Choroid plexus epithelial cell (primary cell): ENCODE measurements around a stretch of chr6.

DNA sequence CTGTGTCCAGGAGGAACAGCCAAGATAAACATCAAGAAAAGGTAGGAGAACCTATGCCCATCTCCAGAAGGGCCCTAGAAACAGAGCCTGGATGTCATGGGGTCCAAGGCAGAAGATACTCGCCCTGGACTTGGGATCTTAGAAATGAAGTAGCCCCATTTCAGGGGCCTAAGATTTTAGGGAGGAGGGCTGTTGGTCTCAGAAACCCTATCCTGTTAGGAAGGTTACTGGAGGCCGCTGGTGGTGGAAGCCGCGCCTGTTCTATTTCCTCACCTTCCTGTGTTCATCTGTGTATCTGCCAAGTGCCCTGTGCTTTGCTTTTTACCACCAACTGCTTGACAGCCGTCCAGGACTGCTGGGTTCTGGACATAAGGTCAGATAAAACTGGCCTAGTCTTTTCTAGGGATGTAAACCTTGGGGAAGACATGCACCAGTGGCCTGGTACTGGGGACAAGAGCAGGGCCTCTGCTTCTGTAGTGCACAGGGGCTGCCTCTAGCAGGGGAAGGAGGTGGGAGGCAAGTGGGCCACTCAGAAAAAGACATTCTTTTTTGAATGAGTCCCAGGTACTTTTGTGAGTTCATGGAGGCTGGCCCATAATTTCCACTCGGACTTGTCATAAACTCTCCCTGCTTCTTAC, 178.6 kb downstream of the ARID1B start:
- RRBS: no CpG with 5 or more reads among the region's 6 CpGs

DNA sequence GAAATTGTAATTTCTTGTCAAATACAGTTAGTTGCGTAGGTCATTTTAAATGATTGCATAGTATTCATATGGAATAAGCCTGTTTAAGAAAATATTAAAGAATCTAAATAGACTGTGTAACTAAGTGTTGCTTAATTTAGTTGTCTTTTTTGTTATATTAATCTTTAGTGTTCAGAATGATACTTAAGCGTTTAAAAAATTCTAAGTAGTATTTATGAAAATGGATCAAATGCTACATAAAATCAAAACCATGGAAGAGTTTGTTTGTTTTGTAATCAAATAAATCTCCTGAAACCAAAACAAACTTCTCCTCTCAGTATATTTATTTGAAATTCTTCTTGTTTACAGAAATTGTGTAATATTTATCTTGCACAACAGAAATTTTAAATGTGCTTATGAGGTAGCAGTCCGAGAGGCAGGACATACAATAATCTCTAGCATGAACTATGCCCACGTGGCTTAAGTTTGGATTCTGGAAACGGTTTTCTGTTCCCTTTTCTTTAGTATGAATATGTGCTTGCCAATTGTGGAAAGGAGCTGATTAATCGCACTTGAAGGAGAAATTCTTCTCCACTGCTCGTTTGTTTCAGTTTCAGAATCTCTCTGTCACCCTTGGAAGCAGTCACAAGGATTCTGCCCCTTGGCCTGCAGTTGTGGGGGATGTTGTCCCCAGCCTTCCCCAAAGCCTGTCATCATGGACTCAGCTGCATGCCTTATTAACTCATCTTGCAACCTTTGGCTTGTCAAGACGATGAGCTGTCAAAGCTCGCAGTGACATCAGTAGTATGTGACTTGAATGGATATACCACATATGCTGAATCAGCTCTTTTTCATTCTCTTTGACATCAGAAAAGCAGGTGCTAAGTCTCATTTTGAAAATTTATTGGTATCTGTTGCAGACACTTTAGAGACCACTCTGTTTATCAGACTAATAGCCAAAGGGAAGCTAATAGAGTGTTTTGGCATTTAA, 186.5 kb downstream of the ARID1B start:
- RRBS: no CpG with 5 or more reads among the region's 9 CpGs

DNA sequence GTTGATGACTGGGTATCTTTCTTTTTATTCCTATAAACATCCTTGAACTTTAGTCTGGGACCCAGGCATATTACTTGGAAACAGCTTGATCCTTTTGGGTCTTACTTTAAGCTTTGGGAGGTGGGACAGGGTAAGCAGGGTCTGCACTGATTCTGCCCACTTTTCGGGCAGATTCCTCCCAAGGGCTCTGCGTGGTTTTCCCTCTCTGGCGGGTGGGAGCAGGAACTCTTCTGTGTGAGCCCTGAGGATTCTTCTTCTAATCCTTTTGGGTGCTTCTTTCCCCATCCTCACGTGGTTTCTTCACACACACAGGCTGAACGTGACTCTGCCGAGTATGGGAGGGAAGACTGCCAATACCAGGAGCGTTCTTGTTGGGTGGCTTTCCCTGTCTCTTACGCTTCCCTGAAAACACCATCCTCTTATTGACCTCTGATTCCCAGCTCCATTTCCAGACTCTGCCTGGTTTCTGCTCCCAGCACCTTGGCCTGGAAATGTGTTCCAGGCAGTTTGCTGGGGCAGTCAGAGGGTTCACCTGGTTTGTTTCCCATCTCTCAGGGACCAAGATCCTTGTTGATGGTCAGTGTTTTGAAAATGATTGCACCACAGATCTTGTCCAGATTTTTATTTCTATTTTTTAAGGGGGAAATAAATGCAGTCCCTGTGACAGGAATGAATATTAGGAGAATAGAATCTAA, 200.7 kb downstream of the ARID1B start:
- RRBS: no CpG with 5 or more reads among the region's 8 CpGs

DNA sequence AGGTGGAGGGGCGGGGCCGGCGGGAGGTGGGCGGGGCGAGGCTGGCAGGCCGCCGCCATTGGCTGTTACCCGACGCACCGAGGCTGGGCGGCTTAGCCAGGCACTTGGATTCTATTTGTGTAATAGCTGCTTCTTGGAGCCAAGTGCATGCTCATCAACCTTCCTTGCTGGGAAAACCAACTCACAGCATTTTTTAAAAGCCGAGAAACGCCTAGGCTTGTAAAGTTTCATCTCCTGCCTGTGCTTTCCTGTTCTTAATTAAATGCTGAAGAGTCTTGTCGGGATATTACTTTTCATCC, 244.9 kb downstream of the ARID1B start:
- RRBS: no CpG with 5 or more reads among the region's 14 CpGs

DNA sequence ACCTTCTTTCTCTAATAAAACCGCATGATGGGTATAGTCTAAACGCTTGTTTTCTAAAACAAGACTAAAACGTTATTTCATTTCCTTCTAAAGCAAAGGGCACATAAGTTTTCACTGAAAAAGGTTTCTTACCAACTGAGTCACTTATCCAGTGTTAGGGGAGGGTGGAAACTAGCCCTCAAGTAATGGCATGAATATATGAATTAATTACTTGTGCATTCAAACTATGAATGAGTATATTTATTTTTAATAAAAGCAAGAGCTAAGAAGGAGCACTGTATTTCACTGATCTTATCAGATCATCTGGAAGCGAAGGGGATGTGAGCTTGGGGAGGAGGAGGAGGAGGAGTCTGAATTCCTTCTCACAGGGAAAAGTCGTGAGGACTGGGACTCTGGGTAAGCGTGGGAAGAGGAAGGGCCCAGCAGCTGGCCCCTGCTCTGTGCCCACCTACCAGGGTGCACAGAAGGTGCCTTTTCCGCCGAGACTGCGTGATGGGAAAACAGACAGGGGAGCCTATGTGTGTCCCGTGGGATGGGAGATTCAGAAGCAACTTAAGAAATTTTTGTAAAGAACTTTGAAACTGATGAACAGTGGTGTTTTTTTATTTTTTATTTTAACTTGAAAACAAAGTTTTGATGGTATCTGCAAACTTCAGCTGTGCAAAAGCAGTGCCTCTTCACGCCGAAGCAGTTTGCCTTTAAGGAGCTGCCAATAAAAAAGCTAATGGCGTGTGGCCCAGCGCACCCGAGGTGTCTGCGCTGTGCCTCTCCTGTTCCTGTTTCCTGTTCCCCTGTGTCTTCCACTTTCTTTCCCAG, 178.8 kb downstream of the TMEM242 start:
- RRBS: no CpG with 5 or more reads among the region's 16 CpGs

- RRBS: no CpG with 5 or more reads among the region's 7 CpGs
These were observed 69.5 kb downstream of the TMEM242 start for GRCh38 chr6:157253738-157254344.

DNA sequence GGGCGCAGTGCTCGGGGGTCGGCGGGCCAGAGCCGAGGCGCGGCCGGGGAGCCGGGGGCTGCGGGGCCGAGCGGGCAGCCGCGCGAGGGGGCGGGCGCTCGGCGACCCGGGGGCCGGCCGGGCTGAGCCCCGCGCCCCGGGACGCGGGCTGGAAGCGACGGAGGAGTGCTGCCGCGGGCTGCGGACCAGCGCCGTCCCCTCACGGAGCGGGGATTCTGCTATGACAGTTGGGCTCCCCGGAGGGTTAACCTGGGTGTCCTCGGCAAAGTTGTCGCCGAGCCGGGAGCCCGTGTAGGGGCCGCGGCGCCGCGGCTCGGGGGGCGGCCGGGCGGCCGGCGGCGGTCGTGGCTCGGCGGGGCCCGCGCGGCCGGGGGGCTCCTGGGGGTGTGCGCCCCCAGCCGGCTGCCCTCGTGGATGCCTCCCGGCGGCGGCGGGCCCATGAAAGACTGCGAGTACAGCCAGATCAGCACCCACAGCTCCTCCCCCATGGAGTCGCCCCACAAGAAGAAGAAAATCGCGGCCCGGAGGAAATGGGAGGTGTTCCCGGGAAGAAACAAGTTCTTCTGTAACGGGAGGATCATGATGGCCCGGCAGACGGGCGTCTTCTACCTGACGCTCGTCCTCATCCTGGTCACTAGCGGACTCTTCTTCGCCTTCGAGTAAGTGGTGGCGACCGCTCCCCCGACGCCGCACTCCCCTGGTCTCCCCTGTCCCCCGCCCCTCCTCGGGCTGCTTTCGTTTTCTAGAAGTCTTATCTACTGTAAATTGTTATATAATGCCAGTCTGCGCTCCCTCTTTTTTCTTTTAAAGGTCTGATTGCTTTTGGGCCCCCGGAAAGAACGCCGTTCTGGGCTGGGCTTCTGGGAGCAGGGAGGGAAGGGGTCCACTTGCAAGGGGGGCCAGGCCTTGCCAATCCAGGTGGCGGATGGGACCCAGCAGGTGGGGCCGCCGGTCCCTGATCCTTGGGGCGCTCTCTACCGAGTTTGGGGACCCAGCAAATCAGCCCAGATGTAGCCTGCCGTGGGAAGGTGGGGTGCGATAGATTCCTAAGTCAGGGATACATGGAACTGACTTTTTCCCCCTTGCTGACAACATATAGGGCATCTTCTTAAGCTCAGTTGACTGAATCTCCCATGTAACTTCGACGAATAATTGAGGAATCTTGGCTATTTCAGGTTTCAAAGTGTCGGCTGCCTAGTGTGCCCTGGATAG, 1.0 kb downstream of the ZDHHC14 start:
- RRBS: 2% methylated on average over 58 of the region's 105 CpGs

GRCh38 chr6:157625618-157626142, 197.4 kb upstream of the SNX9 start:
- RRBS: no CpG with 5 or more reads among the region's 13 CpGs

GRCh38 chr6:157757388-157757790, 65.7 kb upstream of the SNX9 start:
- RRBS: no CpG with 5 or more reads among the region's 4 CpGs

DNA sequence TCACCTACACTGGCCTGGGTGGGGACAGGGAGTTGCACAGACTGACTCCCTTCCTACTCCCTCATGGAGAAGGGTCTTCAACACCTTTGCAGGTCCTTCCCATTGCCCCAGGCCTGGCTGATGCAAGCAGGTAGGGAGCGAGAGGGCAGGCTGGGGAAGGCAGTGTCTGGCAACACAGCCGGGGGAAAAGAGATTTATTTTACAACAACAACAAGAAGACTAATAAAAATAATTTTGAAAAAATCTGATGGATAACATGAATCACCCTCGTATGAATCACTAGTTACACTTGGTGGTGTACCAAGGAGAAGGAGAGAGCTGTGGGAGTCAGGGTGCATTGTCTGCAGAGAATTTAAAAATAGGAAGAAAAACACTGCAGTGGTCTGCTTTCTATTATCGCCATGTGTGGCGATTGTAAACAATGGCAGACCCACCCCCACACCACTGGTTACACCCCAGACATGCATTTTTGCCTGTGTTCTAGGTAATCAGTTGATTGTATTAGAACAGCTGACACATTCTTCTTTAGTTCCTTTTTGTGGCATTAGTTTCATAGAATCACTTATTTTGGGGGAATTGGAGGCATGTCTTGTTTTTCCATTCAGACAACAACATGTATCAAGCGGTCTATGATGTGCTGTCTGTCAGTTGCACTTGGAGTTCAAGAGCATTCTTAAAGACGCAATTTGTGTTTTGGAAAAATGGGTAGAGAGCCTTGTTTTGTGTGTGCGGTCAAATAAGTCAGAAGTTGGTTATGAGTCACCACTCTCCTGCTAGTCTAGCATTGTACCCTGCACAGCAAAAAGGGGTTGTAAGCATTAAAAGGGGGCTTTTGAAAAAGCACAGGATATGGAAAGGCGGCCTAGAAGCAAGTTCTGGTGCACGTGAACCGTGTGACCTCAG, 62.0 kb upstream of the SNX9 start:
- RRBS: no CpG with 5 or more reads among the region's 11 CpGs

DNA sequence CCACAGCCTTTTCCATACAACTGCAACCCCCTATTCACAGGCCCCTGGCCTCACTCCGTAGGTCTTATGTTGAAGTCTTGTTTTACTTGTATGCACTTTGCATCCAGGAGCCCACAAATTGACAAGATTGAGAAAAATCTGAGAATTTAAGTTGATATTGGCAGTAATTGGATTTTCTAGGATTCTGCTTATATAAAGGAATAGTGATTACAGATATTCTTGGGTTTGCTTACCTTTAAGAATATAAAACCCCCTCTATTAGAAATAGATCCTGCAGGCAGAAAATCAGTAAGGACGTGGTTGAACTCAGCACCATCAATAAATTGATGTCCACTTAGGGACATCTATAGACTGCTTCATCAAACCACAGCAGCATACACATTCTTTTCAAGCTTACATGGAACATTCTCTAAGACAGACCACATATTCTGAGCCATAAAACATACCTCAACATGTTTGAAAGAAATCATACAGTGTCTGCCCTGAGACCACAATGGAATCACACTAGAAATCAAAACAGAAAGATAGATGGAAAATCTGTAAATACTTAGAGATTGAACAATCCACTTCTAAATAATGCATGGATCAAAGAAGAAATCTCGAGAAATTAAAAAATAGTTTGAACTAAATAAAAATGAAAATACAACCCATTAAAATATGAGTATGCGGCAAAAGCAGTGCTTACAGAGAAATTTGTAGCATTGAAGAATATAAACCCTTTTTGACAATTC, 51.4 kb downstream of the SNX9 start:
- RRBS: no CpG with 5 or more reads among the region's 4 CpGs

- RRBS: no CpG with 5 or more reads among the region's 8 CpGs
These were observed 26.8 kb upstream of the TULP4 start for GRCh38 chr6:158285227-158286096.

DNA sequence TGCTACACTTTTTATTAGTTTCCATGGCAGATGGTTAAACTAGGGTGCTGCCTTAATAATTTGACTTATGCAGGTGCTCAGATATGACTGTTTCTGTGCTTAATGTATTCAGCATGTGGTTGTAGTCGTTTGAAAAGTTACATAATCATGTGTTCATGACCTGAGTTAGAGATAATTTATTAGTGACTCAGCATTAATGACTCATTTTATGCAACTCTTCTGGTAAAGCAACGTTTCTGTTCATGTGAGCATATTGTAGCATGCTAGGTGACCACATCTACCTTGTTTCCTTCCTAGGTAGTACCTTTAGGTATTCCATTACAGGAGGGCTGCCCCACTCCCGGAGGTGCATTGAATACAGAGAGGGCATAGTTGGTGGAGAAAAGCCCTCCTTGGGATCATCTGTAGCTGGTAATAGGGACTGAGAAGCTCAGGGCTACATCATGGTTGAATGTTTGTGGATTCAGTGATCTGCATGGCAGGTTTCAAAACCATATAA, 11.0 kb downstream of the TULP4 start:
- RRBS: no CpG with 5 or more reads among the region's 3 CpGs

GRCh38 chr6:158567878-158568797, 8.2 kb downstream of the TMEM181 start:
- RRBS: no CpG with 5 or more reads among the region's 20 CpGs

DNA sequence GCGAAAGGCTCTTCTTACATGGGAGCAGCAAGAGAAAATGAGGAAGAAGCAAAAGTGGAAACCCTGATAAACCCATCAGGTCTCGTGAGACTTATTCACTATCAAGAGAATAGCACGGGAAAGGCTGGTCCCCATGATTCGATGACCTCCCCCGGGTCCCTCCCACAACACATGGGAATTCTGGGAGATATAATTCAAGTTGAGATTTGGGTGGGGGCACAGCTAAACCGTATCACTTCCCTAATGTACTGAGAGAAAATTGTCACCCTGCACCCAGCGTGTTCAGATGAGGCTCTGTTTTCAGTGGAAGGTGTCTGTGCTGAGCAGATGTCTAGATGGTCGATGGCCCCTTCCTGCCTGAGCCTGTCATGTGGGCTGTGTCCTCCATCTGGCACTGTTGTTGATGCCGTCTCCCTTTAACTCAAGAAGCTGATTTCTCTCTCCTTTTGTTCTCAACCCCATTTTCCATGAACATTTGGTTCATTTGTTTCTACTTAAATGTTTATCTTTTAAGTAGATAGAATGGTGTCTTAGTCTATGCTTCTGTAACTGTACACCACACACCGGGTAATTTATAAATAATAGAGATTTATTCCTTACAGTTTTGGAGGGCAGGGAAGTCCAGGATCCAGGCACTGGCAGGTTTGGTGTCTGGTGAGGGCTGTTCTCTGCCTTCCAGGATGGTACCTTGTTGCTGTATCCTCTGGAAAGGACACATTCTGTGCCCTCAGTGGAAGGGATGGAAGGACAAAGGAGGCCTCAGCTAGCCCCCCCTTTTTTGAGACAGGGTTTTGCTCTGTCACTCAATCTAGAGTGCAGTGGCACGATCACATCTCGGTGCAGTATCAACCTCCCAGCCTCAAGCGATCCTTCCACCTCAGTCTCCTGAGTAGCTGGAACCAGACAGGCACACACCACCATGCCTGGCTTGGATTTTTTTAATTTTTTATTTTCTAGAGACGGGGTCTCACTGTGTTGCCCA, 37.1 kb downstream of the TMEM181 start:
- RRBS: no CpG with 5 or more reads among the region's 14 CpGs

DNA sequence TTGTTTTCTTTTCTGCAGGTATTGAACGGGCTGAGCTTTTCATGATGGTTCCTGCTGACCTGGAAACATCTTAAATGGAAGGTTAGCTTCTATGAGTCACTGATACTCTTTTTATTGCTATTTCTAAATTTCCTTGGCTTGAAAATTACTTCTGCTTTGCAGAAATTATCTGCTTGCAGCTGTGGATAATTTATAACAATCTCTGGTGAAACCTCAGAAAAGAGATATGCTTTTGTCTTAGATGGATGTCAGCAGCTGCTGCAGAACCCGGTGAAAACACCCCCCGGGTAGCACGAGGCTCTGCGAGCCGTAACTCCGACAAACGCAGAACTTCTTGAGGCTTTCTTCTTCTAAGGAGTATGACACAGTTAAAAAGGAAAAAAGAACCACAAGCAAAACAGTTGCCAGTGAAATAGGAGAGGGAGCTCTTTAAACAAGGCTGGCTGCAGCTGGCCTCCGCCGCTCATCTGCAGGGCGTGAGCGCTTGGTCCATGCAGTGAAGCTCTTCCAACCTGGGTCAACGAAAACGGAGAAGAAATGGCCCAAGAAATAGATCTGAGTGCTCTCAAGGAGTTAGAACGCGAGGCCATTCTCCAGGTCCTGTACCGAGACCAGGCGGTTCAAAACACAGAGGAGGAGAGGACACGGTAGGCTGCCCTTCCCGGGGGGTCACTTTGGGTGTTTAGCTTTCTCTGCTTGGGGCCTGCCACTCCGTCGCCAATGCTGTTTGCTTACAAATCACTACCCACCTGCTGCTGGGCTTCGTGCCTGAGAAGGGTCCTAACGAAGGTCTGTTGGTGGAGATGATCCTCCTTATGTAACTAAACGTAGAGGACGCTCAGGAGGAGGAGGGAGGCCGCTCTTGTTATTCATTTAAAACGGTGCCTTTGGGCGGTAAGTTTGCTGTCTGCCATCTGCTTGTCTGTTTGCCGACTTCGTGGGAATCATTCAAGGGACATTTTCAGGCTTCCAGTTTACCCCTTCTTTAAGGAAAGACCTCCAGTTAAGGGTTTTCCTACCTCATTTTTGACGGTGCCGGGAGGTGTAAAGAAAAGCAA, 13.2 kb downstream of the SYTL3 start:
- RRBS: no CpG with 5 or more reads among the region's 33 CpGs

DNA sequence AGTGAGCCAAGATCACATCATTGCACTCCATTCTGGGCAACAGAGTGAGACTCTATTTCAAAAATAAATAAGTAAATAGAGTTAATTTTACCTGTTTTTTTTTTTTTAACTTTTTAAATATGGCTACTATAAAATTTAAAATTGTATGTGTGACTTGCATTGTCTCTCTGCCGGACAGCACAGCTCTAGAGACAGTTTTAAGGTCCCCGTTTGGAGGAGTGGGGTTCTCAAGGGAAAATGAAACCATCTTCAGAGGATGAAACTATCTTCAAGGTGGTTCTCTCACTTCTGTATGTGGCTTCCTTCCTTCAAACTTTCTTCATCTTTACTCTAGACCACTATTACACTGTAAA, 67.3 kb downstream of the SYTL3 start:
- RRBS: no CpG with 5 or more reads among the region's 2 CpGs

GRCh38 chr6:158734806-158735123, 84.4 kb downstream of the EZR start:
- RRBS: no CpG with 5 or more reads among the region's 3 CpGs

- RRBS: no CpG with 5 or more reads among the region's 4 CpGs
These were observed 55.4 kb downstream of the EZR start for GRCh38 chr6:158763870-158764162.

DNA sequence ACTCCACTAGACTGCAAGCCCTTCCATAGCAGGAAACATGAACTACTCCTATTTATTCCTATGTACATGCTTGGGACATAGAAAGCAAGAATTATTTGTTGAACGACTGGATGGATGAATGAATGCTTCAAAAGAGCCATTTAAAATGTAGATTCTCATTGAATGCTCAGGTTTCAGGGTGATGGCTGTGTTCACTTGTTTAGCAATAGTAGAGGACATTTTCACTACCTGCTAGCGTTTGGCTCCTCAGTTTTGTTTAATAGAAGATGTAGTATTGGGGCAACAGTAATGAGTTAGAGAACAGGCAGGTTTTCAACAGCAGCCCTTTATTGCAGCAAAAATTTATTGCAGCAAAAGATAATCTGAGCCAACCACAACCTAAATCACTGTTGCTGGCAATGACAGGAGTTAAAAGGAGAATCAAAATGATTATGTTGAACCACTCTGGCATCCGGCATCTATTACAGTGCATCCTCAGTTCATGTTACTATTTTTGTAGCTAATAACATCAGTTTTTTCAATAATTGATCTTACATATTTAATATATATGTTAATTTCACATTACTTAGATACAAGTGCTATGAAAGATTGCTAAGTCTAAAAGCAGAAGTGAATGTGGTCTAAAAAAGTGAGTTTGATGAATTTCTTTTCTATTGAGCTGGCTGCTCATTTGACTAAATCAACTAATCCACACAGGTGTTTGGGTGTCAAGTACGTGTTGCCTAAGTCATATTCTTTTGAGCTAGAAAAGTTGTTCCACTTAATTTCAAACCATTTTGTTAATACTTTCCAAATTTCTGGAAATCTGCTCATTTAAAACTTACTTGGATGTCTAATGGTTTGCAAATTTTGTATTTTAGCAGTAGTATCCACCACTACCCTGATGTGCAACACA, 46.4 kb upstream of the EZR start:
- RRBS: no CpG with 5 or more reads among the region's 4 CpGs